Prostate gland (tissue), 2 donors: ENCODE data around the genes GBP4 and LRRC8B.

DNA sequence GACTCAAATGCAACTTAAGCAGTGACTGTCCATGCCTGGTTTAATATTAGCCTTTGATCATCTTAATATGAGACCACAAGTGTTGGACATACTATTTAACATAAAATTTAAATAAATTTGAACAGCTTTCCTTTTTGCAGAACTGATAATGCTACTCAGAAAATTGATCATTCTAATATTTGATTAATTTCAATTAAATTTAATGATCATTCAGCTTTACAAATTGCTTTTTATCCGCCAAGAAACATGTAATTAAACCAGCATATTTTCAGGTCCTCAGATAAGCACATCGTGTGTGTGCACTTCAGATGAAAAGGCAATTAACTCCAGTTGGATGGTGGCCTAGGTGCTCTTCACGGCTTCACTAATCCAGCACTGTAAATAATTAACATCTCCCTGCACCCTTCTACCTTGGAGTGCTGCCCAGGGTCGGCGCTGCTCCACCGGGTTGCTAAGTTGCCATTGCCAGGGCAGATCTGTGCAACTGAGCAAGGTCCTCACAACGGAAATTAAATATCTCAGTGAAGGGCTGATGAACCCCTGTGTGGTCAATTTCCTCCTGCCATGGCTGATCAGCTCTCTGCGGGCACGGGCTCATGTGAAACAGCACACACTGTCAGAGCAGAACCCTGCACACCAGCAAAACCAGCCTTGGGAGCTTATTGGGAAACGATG is 63.3 kb downstream of the SYDE2 start:
- PRO-cap, result no peak
- RAMPAGE, long total RNA, 2 experiments, result no peak in any of the 2 experiments

- PRO-cap, result no peak
- RAMPAGE, long total RNA, 2 experiments, result no peak in any of the 2 experiments
Observed at GRCh38 chr1:85582912-85583517, 2.5 kb downstream of the CCN1 start.

- PRO-cap, result no peak
- RAMPAGE, long total RNA, 2 experiments, result no peak in any of the 2 experiments
Observed at GRCh38 chr1:85583518-85583857, 2.9 kb downstream of the CCN1 start.

- PRO-cap, result no peak
- RAMPAGE, long total RNA, 2 experiments, result no peak in any of the 2 experiments
Observed at GRCh38 chr1:85606905-85607943, 26.7 kb downstream of the CCN1 start.

DNA sequence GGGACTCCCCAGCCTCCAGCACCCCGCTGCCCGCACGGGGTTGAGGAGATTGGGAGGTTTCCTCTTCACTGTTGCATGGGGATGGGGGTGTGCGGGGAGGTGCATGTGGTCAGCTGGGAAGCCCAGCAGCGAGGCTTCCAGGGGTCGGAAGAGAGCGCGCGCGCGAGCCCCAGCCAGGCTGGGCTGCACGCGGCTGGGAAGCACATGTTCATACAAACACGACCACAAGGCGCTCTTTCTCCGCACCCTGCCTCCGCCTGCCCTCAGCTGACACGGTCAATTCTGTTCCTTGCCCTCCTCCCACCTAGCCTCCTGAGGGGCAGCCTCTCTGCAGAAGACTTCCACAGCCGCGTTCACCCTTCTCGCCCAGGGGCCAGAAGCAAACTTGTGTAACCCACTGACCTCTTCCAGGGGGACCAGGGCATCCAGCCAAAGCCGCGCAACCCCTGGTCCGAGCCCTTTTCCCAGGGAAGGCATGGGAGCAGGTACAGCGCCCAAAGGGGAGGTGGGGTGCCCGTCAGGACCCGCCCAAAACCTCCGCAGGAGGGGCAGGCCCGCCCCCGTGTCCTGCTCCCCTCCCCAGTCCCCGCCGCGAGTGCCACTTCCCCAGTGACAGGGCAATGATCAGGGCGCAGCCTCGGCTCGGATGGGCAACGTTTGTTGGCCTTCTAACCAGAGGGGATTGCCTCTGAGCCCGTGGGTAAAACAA is 1.3 kb downstream of the COL24A1 start:
- PRO-cap, result no peak
- RAMPAGE, long total RNA, 2 experiments, result no peak in any of the 2 experiments

DNA sequence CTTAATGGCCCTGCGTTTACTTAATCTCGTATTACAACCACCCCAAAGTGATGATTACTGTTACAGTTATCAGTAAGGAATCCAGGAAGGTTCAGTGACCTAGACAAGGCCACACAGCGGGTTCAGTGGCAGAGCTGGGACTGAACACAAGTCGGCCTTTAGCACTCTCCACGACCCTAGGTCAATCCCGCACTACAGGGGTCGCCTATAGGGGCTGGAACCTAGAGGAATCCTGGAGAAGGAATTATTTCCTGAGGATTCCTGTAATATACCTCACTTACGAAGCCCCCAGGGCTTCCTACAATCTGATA is 821 bp downstream of the ODF2L start:
- PRO-cap, result no peak
- RAMPAGE, long total RNA, 2 experiments, result no peak in any of the 2 experiments

DNA sequence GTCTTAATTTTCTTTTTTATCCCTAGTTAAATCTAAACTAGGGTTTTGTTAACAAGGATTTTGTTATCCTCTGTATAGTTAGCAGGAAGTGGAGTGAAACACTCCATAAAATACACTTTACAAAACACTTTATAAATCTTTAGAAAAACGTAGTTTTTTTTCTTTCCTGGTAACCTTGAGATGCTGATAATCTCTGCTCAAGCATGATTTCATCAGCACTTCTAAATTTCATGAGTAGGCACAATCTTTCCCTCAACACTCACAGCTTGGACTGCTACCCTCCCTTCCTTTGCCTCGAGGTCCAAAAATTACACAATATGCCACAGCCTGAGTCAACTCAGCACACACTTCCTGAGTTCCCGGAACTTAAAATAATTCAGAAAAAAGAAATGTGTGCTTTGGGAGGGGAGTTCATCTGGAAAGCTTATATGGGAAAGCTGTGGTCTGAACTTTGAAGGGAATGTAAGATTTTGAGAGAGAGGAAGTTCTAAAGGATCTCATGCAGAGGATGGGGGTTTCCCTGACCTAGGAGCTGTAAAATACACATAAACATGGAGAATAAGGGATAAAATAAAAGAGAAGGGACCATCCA is 5.9 kb downstream of the CLCA2 start:
- PRO-cap, result no peak
- RAMPAGE, long total RNA, 2 experiments, result no peak in any of the 2 experiments

GRCh38 chr1:86503552-86503831 is 34.8 kb downstream of the CLCA1 start:
- PRO-cap, result unidirectional peak, plus-strand start at chr1:86503710
- RAMPAGE, long total RNA, 2 experiments, result no peak in any of the 2 experiments

- PRO-cap, result no peak
- RAMPAGE, long total RNA, 2 experiments, result no peak in any of the 2 experiments
Observed at GRCh38 chr1:87129449-87130302, 199.0 kb upstream of the LMO4 start.

GRCh38 chr1:87226189-87226962 is 102.3 kb upstream of the LMO4 start:
- PRO-cap, result unidirectional peak, plus-strand start at chr1:87226668
- RAMPAGE, long total RNA, 2 experiments, result no peak in any of the 2 experiments

DNA sequence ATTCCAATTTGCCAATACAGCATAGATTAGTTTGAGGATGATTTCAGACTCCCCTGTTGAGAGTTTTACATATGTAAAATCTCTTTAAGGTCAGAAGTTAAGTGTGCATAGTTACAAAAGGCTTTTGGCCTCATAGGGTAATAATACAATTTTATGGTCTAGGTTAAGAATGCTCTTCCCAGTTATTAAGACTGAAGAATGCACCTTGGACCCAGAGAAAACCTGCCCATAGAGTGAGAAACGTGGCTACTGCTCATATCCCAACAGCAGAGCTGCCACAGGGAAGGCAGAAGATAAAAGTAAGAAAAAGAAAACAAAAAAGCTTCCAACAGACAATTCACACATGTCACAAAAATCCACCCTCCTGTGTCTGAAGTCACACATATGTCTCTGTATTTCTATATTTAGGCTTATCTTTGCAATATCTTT is 255.9 kb downstream of the LMO4 start:
- PRO-cap, result no peak
- RAMPAGE, long total RNA, 2 experiments, result no peak in any of the 2 experiments

DNA sequence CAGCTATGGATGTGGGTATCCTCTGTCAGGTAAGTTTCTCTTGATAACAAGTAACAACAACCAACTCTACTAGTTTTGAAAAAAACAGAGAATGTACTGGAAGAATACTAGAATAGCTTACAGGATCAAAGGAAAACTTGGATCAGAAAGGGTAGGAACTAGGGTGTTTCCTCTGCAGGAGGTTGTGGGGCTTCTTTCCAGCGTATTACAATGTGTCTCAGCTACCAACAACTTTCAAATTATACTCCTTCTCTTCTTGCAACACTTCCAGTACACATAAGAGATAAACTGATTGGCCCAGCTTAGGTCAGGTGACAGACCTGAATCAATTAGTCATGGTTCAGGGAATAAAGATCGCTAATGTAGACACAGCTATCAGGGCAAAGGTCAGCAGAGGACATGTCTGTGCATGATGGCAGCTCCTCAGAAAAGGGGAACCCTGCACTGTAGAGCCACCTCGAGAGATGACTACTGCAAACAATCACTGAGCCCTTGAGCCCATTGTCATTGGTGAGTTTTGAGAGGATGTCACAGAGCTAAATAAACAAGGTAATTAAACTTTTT is 36.9 kb upstream of the PKN2 start:
- PRO-cap, result no peak
- RAMPAGE, long total RNA, 2 experiments, result no peak in any of the 2 experiments

DNA sequence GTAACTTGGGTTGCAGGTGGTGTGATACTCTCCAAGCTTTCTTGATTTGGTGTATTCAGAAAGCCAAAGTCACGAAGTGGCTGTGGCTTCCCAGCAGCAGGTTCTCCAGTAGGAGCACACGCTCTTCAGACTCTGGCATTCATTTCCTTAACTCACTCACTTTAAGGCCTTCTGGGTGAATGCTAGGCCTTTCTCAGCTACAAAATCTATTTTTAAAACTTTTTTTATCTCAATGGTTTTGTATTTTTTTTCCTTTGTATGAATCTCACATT is 22.9 kb upstream of the PKN2 start:
- PRO-cap, result no peak
- RAMPAGE, long total RNA, 2 experiments, result no peak in any of the 2 experiments

- PRO-cap, result no peak
- RAMPAGE, long total RNA, 2 experiments, result no peak in any of the 2 experiments
Observed at GRCh38 chr1:88710304-88711175, 26.5 kb downstream of the PKN2 start.

DNA sequence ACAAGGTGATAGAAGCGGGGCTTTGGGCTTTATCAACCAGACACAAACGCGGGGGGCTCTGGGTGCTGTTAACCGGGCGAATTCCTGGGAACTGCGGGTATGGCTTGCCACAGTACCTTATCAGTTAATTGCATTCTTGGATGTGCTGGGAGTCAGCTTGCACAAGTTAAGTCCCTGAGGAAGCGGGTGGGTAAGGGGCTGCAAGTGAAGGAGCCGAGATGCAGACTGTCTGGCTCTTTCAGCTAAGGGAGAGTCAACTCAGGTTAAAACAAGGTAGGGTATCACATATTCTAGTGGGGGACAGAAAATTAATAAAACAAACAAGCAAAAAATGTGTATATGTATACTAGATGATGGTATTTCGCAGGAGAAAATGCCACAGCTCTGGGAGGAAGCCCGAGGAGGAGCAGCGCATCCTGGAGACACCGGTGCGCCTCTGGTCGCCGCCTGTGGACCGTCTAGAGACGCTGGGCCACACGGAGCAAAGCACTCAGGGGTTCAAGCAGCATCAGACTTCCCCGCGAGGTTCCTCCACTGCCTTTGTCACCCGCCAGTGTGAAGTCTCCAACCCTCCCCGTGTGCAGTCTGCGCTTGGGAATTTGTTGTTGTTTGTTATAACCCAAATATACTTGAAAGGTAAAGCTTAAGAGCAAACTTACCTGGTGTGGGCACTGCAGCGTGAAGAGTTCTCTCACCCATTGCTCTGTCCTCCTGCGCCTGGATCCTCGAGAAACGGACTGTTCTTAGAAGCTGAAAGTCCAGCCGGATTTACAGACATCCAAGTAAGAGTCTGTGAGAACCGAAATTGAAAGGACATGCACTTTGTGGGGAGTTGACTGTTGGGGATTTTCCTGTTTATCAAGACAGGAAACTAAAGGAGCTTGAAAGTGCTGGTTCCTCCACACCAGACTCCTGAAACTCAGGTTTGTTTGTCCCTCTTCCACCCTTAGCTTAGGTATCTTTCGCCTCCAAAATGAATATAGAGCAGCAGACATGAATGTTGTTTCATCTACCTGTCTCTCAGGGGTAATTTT is at the start of gene GBP4:
Gene GBP4 (minus strand): TSS at position 807 of the 1,034 bp plus-strand sequence.
- PRO-cap, result bidirectional peak, plus-strand start at position 461 of the sequence, minus-strand start at position 438 of the sequence; bidirectional peak, plus-strand start at position 866 of the sequence, minus-strand start at position 745 of the sequence; unidirectional peak, minus-strand start at position 914 of the sequence
- RAMPAGE, long total RNA, 2 experiments, result no peak in any of the 2 experiments

- PRO-cap, result unidirectional peak, plus-strand start at chr1:89524342; bidirectional peak, plus-strand start at chr1:89524856, minus-strand start at chr1:89524725
- RAMPAGE, long total RNA, 2 experiments, result no peak in any of the 2 experiments
Observed at GRCh38 chr1:89523892-89524954, at the start of gene LRRC8B. LRRC8B (plus strand) TSS chr1:89524829.

GRCh38 chr1:89607116-89607667 is 25.7 kb upstream of the LRRC8C start:
- PRO-cap, result no peak
- RAMPAGE, long total RNA, 2 experiments, result no peak in any of the 2 experiments

GRCh38 chr1:89670133-89670623 is 37.3 kb downstream of the LRRC8C start:
- PRO-cap, result no peak
- RAMPAGE, long total RNA, 2 experiments, result no peak in any of the 2 experiments

DNA sequence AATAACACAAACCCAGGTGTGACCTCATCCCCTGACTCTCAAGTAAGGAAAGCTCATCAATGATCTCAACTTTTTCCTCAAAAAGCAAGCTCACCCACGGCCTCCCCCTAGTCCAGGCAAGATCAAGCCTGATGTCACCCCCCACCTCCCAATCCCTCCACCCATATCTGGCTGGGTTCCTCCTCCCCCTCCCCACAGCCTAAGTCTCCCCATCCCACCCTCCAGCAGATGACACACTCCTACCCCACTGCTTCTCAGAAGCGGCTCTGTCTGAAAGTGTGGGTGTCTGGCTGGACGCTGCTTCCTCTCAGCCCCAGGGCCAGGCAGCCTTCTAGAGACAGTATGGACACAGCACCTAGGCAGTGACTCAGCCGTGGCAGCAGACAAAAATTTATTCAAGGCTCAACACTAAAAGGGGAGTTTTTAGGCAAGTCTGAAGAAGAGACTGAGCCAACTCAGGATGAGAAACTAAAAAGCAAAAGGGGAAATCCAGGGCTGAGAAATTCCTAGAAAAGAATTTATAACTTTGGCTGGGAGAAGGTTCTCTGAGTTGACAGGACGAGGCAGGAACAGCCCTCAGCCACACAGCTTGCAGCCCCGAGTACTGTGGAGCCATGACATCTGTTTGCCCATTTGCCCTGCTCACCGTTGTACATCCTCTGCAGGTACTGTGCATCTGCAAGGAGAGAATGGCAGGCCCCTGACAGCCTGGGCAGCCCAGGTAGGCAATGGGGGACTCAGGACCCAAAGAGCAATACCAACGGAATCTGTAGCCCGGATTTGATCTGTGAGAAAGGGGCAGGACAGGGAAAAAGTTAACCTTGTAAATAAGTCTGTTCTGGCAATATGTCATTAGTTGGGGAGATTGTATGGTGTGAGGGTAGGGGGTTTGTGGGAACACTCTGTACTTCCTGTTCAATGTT is 81.5 kb upstream of the LRRC8D start:
- PRO-cap, result bidirectional peak, plus-strand start outside the sequence, minus-strand start at position 787 of the sequence
- RAMPAGE, long total RNA, 2 experiments, result no peak in any of the 2 experiments

DNA sequence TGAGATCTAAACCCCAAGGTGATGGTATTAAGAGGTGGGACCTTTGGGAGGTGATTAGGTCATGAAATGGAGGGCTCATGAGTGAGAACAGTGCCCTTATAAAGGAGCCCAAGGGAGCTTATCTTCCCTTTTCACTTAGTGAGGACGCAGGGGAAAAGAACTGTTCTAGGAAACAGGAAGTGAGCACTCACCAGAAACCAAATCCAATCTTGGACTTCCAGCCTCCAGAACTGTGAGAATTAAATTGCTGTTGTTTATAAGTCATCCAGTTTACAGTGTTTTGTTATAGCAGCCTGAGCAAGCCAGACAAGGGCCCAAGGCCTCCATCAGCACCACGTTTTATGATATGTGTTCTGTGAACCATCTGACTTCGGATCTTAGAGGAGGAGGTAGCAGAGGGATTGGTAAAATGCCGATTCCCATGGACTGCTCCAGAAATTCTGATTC is 60.3 kb upstream of the LRRC8D start:
- PRO-cap, result no peak
- RAMPAGE, long total RNA, 2 experiments, result no peak in any of the 2 experiments